ENCODE data around the genes NDC1, LDLRAD1 and CYB5RL.

DNA sequence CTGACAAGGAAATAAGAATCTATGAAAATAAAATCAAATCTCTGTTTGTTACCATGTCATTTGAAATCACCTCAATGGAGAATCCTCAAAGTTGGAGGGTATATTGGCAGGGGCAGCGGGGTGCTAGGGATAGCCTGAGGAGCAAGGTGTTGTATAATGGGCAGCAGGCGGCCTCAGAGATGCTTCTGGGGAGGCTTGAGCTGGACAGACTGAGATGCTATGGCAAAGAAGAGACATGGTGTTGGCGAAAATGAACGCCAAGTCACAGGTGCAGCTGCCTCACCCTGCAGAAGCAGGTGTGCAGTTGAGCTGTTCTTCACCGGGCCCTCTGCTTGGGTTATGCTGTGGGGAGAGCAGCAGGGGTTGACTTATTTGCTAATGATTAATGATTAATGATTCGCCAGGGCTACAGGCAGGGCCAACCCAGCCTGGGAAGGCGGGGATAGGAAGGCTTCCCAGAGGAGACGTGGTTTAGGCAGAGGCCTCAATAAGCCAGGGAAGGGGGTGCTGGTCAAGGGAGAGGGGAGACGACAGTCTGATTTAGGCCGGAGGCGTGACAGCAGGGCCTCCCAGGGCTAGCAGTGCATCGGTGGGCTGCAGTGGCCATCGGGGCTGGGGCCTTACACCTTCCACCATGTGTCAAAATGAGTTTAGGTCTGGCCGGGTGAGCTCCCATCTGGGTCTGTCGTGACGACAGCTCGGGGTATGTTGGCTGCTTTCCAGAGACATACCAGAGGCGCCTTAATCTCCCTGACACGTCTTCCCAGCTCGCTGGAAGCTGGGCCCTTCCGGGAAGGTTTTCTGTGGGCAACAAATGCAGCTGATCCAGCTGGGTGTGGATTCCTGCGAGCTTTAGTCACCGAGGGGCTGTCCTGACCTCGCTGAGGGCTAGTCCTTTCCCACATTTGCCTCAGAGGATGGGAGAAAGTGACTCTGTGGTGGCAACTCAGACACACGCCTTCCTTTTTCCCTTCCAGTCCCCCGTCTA is 3.5 kb upstream of the SLC1A7 start:
- RRBS: no CpG with 5 or more reads among the region's 26 CpGs

- RRBS: no CpG with 5 or more reads among the region's 8 CpGs
These were observed 1.3 kb downstream of the CPT2 start for GRCh38 chr1:53197799-53198418.

DNA sequence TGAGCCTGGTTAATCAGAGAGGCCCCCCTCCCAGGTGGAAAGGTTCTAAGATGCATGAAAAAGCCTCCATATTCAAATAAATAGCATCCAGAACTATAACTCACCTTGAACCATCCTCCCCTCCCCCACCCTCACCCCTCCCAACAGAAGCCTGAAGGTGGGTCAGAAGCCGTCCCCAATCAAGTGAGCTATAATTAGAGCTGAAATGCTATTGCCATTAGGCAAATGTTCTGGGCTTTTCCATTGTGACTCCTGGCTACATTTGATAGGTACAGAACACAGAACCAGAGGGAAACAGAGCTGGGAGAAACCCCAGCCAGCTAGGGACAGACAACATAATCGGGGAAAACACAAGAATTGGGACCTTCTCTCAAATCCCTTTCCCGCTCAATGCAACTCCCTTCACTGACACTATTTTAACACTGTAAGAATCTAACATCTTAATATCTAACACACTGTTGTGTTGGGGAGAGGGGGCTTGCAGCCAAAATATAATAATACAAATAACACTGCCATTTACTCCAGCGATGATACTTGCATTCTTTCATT is 41.4 kb downstream of the LRP8 start:
- RRBS: no CpG with 5 or more reads among the region's 4 CpGs

GRCh38 chr1:53324341-53325247 is 3.3 kb downstream of the LRP8 start:
- RRBS: no CpG with 5 or more reads among the region's 17 CpGs

- RRBS: no CpG with 5 or more reads among the region's 9 CpGs
These were observed 42.2 kb upstream of the DMRTB1 start for GRCh38 chr1:53416967-53417449.

DNA sequence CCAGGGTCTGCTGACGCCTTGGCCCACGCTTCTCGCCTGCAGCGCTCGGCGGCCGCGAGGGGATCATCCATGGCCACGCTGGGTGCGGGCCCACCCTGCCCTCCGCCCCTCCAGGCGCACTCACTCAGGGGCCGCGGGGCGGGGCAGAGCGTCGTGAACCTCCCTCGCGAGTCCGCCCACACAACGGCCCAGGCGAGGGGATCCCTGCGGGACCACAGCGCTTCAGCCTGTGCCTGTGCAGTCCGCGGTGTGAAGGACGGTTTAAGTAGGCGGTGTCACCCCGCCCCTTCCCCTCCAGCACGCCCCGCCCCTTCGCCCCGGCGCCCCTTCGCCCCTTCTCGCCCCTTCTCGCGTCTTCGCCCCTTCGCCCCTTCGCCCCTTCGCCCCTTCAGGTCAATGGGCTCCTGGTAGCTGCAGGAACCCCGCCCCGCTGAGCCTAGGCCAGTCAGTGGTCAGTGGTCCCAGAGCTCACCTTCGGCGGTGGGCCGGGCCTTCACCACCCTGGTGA is 19.8 kb upstream of the DMRTB1 start:
- RRBS: 12% methylated on average over 6 of the region's 47 CpGs

DNA sequence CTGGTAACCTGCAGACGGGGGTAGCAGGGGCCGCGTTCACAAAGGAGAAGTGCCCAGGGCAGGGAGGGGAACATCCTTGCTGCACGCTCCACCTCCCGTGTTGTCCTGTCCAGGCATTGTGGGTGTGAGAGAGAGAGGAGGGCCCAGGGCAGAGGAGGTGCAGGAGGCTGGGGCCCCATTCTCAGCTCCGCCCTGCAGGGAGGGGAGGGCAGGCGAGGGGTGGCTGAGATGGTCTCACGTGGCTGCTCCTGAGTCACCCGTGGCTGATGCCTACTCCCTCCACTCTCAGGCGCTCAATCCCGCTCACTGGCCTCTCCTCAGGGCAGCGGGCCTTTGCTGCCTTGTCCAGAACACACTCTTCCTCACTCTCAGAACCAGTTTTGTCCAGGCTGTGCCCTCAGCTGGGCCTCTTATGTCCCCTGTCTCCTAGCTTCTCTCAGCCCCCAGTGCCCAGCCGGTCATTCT is 50.1 kb downstream of the DMRTB1 start:
- RRBS: no CpG with 5 or more reads among the region's 13 CpGs

DNA sequence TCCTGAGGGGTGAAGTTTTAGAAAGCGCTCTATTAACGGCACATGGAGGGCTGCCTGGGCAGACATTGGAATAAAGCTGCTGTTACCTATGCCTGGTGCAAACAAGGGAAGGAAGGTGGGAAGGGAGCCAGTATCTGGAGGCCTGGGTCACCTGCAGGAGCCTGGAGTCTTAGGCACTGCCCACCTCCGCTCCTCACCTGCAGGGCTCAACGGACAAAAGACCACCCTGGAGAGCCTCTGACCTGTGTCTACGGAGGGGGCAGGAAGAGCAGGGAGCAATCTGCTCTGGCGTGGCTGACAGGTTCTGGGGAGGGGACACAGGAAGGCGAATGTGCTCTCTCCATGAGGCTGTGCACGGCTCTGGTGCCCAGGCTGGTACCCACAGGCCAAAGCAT is 69.9 kb downstream of the DMRTB1 start:
- RRBS: no CpG with 5 or more reads among the region's 8 CpGs

- RRBS: 2% methylated on average over 17 of the region's 64 CpGs
These were observed at the start of gene NDC1 for GRCh38 chr1:53837847-53838967. Gene NDC1, minus strand, starts transcription at chr1:53838296.

DNA sequence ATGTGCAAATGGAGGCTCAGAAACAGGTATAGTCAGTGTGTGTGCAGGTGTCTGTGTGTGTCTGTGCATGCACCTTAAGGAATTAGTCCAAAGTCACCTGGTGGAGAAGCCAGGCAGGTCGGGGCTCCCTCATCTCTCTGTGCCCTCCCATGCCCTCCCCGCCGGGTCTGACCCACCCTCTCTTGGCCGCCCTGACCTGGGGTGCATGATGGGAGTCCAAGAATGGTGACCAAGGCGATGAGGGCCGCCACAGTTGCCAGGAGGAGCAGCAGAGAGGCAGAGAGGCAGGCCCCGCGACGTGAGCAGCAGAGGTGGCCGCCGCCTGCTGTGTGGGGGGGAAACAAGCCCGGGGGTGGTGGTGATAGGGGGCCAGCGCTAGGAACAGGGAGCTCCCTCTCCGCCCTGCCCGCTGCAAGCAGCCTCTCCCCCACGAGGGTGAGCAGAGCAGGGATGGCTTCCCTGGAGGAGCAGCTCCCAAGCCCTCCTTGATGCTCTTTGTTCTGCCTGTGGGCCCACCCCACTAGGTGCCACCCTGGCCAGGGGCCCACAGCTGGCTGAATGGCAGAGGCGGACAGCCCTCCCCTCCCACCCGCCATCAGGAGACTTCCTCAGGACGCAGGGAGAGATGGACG is 3.8 kb downstream of the LDLRAD1 start:
- RRBS: no CpG with 5 or more reads among the region's 20 CpGs

- RRBS: 26% methylated on average over 2 of the region's 7 CpGs
These were observed at the start of gene LDLRAD1 for GRCh38 chr1:54018031-54018529. Gene LDLRAD1, minus strand, starts transcription at chr1:54018186.

GRCh38 chr1:54098675-54099171 is 45.3 kb downstream of the TCEANC2 start:
- RRBS: no CpG with 5 or more reads among the region's 1 CpG

DNA sequence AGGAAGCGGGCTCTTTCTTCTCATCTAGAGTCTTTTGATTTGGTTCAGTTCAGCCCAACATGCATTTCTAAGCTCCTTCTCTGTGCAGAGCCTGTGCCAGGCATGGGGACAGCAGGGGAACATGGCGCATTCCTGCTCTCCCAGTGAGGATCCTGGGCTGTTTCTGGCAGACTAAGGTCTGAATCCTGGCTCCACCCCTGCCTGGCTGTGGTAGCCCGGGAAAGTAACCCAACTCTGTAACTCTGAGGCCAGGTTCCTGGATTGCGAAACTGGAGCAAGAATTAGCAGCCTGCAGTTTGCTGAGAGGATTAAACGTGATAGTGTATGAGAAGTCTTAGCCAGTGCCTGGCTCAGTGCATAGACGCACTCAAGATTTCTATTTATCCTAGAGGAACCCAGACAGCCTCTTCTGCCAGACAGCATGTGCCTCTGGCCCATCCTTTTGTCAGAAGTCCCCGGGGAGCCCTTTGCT is 1.0 kb upstream of the CDCP2 start:
- RRBS: no CpG with 5 or more reads among the region's 7 CpGs

DNA sequence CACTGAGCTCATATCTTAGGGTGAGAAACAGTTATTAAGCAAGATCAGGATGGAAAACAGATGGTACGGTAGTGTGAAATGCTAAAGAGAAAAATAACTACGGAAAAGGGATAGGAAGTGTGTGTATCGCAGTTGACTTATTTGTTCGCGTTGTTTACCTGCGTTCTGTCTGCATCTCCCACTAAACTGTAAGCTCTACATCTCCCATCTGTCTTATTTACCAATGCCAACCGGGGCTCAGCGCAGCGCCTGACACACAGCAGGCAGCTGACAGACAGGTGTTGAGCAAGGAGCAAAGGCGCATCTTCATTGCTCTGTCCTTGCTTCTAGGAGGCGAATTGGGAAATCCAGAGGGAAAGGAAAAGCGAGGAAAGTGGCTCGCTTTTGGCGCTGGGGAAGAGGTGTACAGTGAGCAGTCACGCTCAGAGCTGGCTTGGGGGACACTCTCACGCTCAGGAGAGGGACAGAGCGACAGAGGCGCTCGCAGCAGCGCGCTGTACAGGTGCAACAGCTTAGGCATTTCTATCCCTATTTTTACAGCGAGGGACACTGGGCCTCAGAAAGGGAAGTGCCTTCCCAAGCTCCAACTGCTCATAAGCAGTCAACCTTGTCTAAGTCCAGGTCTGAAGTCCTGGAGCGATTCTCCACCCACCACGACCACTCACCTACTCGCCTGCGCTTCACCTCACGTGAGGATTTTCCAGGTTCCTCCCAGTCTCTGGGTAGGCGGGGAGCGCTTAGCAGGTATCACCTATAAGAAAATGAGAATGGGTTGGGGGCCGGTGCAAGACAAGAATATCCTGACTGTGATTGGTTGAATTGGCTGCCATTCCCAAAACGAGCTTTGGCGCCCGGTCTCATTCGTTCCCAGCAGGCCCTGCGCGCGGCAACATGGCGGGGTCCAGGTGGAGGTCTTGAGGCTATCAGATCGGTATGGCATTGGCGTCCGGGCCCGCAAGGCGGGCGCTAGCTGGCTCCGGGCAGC is at the start of gene CYB5RL:
CYB5RL (minus strand) TSS at position 720 of the 985 bp plus-strand sequence.
- RRBS: 3% methylated on average over 4 of the region's 45 CpGs

DNA sequence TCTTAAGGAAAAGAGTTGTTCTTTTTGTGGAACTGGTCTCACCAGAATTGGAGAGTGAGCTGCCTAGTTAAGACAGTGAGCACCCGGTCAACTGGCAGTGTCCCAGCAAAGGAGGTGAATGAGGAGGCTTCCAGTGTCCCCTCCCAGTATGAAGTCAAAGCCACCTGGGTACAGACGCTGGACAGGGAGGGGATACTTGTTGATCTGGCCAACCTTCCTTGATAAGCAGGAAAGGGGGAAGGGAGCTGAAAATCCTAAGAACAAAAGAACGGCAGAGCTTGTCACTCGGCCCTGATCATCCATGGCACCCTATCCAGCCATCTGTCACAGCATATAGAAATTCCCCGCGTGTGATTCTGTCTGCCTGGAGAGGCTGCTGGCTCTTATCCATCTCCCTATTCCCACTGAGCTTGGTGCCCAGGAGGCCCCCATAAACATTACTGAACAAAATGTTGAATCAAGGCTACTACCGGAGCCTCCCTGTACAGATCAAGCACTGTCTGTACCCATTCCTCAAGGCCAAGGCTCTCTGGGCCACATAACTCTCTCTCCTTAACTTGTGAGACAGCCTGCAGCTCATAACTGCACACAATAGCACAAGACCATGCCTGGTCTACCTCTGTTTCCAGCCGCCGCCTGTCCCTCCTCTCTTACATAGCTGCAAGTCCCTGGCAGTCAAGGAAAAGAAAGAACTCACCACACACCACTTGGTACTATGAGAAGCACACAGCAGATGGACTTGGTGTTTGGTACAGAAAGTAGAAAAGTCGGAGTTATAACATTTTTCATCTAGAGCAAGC is 114.9 kb downstream of the MRPL37 start:
- RRBS: no CpG with 5 or more reads among the region's 10 CpGs

DNA sequence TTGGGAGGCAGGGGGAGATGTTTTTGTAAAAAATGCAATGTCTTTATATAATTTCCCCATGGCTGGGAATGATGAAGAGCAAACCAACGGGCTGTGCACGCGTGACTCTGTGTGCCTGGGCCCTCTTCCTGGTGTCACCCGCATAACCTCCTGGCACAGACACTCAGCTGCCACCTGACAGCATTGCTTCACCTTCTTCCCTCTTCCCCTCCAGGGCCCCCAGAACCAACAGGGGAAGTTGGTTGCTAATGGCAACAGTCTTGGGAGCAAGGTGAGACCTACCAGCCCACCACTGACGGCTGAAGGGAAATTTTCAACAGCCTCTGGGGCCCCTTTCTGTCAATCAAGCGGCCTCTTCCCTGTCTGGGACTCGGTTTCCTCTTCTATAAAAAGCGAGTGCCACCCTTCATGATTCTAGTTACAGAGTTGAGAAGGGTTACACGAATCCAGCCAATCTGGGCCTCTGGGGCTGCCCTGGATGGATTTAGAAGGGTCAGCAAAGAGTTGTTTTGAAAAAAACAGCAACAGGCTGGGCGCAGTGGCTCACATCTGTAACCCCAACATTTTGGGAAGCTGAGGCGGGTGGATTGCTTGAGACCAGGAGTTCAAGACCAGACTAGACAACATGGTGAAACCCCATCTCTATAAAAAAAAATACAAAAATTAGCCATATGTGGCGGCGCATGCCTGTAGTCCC is 173.1 kb downstream of the MRPL37 start:
- RRBS: no CpG with 5 or more reads among the region's 13 CpGs

DNA sequence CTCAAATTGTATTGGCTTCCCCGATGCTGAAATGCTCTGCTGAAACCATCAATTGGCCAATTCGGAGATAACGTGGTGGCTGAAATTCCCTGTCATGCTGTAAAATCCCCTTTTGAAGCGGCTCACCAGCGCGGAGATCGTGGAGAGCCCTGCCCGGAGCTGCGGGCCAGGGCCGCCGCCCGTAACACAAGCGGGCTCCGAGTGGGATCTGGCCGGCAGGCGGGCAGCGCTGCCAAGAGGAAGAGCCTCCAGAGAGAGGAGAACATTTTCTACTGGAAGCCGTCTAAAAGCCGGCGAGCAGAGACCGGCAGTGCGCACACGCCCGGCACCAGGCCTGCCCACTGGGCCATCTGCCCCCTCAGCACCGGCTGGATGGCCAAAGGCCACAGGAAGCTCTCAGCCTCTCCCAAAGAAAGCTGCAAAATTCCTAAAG is 157.4 kb upstream of the ACOT11 start:
- RRBS: 97% methylated on average over 10 of the region's 25 CpGs

- RRBS: 1% methylated on average over 12 of the region's 43 CpGs
These were observed 58.8 kb upstream of the ACOT11 start for GRCh38 chr1:54489097-54489797.

DNA sequence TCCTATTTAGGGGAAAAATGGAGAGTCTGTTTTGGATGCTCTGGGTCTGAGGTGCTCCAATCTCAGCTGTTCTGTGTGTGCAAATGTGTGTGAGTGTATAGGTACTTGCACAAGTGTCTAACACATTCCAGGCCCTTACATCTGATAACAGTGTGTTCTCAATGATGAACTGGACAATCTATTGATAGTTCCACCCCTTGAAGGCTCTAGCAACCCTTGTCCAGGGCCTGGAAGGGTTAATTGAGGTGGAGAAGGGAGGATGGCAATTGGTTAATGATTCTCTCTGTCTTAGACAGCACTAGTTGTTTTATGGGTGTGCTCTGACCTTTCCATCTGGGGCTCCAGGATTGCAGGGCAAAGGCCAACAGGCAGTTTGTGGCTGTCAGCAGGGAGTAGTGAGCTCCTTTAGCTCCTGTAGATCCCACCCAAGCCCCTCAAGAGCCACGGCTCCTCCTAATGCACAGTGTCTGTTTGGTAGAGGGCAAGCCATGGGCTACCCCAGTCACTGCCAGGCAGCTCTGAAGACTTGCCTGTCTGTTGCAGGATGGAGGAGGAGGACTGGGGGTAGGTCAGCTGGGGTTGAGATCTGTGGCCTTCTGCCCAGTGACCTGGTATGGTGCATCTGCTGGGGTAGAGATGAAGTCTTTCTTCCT is 7.5 kb downstream of the MROH7 start:
- RRBS: no CpG with 5 or more reads among the region's 1 CpG

DNA sequence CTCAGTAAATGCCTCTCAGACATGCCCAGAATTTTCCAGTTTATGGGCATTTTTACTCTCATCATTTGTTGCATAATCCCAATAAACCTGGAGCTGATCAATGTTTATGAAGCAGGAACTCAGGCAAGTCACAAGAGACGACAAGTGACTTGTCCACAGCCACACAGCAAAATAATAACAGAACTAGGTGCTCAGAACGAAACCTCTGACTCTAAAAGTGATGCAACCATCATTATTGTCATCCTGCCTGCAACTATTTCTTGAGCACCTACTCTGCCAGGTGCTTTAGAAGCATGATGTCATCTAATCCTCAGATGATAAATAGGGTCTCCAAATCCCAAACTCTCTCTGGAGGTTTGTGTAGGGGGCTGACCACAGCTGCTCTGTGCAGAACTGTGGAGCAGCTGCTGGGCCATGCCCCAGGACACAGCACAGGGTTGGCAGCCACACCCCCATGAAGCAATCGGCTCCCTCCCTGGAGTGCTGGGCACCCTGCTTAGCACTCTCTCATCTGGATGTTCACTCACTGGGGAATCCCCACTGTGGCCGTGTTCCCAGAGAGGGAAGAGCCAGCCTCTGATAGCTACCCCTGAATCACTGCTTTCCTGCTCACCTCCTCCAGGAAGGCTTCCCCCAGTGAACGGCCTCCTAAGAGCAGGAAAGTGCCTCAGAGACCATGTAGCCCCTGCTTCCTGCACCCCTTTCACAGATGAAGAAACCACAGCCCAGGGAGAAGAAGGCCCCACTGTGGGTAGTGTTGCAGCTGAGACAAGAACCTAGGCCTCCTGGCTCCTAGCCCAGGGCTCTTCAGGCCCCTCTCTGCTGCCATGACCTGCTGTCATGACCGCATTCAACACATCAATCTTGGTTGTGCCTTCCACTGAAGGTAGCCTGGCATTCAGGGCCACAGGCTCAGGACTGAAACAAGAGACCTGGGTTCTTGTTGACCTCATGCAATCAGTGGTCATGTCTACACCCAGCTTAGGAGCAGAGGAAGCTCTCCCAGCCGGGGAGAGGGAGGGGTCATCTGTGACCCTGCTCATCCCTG is 2.1 kb downstream of the TTC22 start:
- RRBS: no CpG with 5 or more reads among the region's 7 CpGs